ENCODE data around the gene PPM1F.

DNA sequence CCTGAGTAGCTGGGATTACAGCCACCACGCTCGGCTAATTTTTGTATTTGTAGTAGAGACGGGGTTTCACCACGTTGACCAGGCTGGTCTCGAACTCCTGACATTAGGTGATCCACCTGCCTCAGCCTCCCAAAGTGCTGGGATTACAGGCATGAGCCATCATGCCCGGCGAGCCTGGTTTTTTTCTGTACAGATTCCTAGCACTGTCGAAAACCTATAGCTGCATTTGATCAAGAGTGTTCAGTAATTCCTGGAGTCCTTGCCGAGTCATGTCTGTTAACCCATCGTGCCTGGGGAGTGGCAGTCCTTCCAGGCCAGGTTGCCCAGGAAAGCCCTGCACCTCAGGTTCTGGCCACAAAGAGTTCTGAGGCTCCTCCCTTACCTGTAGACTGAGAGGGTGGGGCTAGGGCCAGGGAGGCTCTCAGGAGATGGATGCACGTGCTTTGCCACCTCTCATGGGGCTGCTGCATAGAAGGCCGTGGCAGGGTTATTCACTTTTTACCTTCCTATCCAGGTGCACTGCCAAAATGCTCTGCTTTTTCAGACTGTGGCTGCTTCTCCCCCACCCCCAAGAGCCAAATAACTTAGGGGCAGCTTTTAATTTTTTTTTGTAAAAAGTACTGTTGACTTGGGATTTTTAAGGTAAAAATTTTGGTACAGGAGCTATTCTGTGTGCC lies 16.9 kb downstream of the YDJC start:
- RRBS = no CpG with 5 or more reads among the region's 12 CpGs

DNA sequence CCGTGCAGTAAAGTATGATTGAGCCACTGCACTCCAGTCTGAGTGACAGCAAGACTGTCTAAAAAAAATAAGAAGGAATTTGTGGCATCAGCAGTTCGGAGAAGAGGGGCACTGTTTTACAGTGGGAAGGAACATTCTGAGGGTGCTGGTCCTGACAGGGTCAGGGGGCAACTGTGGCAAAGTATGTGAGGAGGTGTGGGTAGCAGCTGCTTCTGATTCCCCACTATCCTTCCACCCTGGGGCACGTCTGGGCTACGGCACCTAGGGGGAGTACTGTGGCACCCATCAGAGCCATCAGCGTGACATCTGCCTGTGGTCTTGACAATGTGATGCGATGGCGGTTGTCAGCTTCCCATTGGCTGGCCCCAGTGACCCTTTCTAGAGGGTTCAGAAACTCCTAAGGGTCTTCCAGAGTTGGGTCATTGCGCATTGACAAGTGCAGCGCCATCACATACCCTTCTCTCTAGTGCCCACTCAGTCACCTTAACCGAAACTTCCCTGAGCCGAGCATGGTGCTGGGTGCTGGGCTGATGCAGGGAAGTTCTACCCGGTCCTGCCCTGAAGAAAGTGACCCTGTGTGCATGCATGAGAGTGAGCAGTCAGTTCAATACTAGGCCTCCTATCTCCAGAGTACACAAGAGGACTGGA lies 9.3 kb downstream of the YDJC start:
- RRBS = 93% methylated on average over 1 of the region's 12 CpGs

DNA sequence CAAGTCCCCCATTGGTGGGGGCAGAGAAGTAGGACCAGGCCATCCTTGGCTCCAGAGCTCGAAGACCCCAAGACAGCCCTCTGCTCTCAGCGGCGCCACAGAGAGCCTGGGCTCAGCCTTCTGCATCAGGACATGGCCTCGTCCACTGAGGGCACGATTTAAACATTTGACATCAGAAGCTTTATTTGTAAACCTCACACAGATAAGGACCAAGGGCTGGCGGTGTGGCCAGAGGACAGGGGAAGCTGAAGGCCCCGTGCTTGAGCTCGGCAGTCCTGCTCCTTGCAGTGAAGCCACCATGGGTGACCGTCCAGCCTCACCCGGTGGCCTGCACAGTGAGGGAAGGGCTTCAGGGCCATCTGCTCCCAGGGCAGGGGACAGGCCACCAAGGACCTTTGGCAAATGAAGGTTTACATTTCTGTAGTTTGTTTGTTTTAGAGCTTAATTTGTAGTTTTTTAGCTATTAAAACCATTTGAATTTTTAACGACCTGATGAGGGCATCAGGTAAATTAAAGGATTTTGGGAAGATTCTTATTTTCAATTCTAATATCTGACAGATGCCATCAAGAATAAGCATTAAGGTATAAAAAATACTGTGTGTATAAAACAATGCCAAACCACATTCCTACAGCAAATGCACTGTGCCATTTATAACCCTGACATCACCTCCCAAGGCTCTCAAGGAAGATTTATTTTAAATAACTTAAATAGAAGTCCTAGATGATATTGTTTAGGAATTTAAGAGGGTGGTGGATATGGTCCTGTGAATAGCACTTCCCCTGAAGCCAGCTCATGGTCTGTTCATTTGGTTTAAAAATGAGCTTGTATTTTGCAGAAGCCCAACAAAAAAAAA lies 31.8 kb downstream of the PPIL2 start:
- RRBS = no CpG with 5 or more reads among the region's 11 CpGs

DNA sequence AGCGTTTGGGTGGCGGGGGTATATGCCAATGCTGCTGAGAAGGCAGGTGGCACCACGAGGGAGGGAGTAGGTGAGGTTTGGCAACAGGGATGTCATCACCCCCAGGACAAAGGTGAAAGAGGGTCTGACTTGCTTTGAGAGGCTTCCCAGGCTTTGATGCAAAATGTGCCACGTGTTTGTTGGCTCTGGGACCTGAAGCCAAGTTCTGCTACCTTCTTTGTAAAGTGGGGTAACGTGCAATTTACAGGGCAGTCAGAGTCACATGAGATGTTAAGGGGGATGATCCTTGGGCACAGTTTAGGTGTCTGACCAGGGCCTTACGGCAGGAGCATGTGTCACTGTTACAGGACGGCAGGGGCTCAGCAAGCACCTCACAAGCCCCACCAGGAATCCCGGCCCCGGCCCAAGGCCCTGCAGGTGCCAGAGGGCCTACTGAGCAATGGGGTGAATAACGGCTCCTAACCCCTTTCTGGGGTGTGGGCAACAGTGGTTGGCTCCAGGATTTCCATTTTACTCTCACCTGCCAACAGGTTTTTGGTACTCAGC lies 3.9 kb downstream of the YPEL1 start:
- RRBS = no CpG with 5 or more reads among the region's 10 CpGs

GRCh38 chr22:21834959-21836204 lies 32.1 kb downstream of the MAPK1 start:
- RRBS = no CpG with 5 or more reads among the region's 10 CpGs

DNA sequence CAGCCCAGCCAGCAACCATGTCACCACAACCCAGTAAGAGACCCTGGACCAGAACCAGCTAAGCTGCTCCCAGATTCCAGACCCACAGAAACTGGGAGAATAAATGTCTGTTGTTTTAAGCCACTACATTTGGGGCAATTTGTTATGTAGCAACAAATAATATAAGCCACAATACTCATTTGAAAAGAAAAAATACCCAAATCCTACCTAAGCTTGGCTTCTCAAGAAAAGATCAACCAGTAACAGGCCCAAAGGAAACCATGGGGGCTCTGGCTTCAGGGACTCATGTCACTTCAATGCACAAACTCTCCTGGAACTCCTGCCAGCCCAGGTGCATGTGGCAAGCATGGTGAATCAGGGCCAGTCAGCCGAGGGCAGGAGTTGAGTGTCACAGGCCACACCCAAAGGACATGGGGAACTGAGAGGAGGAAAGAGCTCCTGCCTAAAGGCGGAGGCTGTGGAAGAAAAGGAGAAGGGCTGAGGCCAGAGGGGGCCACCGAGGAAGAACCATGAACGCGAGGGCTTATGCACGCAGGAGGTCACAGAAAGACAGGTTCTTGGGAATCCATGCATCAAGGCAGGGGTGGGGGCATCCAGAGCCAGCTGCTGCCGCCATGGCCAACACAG lies 15.8 kb downstream of the PPM1F start:
- RRBS = no CpG with 5 or more reads among the region's 7 CpGs

GRCh38 chr22:21938523-21939102 lies 14.0 kb downstream of the PPM1F start:
- RRBS = no CpG with 5 or more reads among the region's 14 CpGs

- RRBS = no CpG with 5 or more reads among the region's 15 CpGs
Measured at GRCh38 chr22:21942909-21943564, 9.6 kb downstream of the PPM1F start.

GRCh38 chr22:21952637-21953272 lies at the start of gene PPM1F:
Gene PPM1F, minus strand, starts transcription at chr22:21952848.
- RRBS = 2% methylated on average over 24 of the region's 48 CpGs

DNA sequence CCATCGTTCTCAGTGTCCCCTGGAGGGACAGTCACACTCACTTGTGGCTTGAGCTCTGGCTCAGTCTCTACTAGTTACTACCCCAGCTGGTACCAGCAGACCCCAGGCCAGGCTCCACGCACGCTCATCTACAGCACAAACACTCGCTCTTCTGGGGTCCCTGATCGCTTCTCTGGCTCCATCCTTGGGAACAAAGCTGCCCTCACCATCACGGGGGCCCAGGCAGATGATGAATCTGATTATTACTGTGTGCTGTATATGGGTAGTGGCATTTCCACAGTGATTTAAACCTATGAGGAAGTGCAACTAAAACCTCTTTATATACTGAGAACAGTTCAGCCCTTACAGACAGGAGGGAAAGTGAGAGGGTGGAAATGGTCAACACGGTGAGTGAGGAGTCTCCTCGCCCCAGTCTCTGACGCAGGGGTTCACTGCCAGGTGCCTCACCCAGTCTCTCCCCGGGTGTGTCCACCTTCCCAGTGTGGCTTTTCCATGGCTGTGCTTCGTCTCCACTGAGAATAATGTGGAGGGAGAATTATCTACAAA lies 116.4 kb upstream of the TOP3B start:
- RRBS = no CpG with 5 or more reads among the region's 11 CpGs

GRCh38 chr22:22214656-22215055 lies 29.9 kb upstream of the VPREB1 start:
- RRBS = no CpG with 5 or more reads among the region's 3 CpGs

- RRBS = 97% methylated on average over 3 of the region's 24 CpGs
Measured at GRCh38 chr22:22557370-22558014, 1.6 kb downstream of the PRAME start.

GRCh38 chr22:22818584-22819257 lies 68.9 kb upstream of the IGLL5 start:
- RRBS = no CpG with 5 or more reads among the region's 6 CpGs

GRCh38 chr22:22820459-22821010 lies 67.1 kb upstream of the IGLL5 start:
- RRBS = no CpG with 5 or more reads among the region's 2 CpGs

DNA sequence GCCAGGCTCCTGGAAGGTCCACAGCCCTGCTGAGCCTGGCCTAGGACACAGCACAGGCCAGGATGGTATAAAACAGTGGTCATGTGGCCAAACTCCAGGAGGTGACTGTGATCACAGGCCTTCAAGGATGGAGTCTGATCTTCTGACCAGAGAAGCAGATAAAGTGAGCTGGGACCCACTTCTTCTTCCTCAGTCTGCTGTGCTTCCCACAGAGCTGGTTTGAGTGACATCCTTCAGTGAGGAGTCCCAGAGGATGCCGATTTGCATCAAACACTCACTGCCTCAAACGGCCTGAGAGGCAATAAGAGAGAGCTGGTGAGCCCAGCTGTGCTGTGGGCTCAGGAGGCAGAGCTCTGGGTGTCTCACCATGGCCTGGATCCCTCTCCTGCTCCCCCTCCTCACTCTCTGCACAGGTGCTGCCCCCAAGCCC lies 37.8 kb upstream of the IGLL5 start:
- RRBS = no CpG with 5 or more reads among the region's 2 CpGs

DNA sequence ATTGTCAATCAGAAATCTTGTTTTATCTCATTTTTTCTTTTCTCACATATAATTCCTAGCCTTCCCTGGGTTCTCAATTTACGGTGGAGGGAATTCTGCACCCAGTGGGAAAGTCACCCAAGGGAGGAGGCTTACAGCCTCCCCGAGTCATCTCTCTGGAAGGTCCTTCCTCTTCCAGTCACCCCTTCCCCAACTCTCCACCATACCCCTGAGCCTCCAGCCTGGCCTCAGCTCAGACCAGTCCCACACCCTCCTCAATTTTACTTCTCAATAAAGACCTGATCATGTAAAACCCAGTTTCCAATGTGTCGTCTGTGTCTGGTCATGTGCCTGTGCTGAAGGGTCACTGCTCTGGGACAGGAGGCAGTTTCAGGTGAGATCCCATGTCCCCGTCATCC lies 19.2 kb downstream of the IGLL5 start:
- RRBS = no CpG with 5 or more reads among the region's 4 CpGs

- RRBS = no CpG with 5 or more reads among the region's 1 CpG
Measured at GRCh38 chr22:22927888-22928192, 40.2 kb downstream of the IGLL5 start.

DNA sequence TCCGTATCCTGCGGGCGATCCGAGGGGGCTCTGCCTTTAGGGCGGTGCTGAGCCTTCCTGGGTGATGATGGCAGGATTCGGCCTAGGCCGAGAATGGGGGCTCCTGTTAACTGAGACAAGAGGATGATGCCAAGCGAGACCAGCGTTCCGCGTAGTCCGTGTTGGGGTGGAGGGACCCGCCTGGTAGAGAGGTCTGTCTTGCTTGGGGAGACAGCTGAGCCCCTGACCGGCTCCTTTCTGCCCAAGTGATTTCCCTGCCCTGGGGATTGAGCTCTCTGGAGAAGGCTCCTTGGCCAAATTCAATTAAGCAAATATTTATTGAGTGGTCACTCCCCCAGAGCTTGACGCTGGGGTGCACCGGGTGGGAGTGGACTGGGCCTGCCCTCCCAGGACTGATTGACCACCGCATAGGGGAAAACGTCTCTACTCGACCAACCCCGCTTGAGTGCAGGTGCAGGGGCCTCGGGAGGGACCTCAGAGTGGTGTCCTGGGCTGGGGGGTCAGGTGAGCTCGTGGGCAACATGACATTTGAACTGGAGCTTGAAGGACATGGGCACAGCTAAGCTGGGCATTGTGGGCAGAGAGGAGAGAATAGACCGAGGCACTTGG lies 1.0 kb downstream of the GNAZ start:
- RRBS = no CpG with 5 or more reads among the region's 23 CpGs

Data from foreskin fibroblast (primary cell).